Mammary microvascular endothelial cell (primary cell): ENCODE data around the genes HPS1, SEC31B and SLF2.

GRCh38 chr10:98446409-98447490 is at the start of gene HPS1:
Gene HPS1, minus strand, starts transcription at chr10:98446935.
- RAMPAGE, long total RNA, result start-site peak on the plus strand at chr10:98446637-98446704, 12 and 5 reads in 2 replicates; start-site peak on the minus strand at chr10:98446880-98446903, 407 and 75 reads in 2 replicates

DNA sequence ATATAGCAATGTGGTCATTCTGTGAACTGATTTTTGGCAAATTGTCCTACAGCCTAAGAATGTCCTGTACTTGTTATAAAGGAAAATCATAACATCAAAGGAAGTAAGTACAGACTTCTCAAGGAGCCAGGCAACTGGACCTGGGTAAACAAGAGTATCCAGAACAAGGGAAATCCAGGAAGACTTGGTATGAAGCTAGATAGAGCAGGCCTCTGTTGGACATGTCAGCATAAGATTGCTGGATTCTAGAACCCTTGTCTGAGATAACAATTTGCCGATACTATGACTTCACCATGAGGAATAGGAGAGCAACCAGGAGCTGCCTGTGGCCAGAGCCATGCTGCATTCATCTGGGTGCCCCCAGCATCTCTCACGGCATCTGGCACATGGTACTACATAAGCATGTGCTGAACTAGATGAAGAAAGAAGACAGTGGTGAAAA is 19.7 kb downstream of the GOT1 start:
- RAMPAGE, long total RNA, result no peak

DNA sequence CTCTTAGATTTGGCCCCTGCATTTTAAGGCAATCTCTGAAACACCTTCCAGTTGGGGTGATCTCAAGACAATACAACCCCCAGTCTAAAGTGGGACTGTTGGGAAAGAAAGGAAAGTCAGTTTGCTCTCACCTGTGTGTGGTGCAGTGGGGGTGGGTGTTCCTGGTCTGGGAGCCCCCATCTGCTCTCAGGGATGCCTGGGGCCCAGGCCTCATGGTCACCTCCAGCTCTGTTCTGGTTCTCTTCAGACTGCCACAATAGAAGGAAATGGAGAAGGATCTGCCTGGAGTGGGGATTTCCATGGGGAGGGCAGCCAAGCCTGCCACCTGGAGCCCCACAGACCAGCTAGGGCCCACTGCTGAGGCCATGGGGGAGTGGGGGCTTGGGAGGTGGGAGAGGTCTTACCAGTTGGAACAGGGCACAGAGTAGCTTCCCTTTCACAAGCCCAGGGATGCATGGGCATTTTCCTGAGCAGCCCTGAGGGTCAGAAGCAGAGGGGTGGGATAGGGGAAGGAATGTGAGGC is 6.5 kb upstream of the NKX2-3 start:
- RAMPAGE, long total RNA, result no peak

- RAMPAGE, long total RNA, result no peak
These were observed 934 bp downstream of the SLC25A28 start for GRCh38 chr10:99619284-99619726.

DNA sequence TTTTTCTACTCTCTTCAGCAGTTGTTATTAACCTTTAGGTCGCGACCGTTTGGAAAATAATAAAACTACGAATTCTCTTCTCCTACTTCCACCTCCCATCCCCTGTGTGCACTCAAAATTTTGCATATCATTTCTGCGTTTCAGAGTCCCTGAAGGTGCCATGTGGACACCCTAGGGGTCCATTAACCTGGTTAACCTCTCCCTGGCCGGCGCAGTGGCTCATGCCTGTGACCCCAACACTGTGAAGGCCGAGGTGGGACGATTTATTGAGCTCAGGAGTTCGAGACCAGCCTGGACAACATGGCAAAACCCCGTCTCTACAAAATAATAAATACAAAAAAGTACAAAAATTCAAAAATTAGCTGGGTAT is 1.6 kb upstream of the SLC25A28 start:
- RAMPAGE, long total RNA, result no peak

DNA sequence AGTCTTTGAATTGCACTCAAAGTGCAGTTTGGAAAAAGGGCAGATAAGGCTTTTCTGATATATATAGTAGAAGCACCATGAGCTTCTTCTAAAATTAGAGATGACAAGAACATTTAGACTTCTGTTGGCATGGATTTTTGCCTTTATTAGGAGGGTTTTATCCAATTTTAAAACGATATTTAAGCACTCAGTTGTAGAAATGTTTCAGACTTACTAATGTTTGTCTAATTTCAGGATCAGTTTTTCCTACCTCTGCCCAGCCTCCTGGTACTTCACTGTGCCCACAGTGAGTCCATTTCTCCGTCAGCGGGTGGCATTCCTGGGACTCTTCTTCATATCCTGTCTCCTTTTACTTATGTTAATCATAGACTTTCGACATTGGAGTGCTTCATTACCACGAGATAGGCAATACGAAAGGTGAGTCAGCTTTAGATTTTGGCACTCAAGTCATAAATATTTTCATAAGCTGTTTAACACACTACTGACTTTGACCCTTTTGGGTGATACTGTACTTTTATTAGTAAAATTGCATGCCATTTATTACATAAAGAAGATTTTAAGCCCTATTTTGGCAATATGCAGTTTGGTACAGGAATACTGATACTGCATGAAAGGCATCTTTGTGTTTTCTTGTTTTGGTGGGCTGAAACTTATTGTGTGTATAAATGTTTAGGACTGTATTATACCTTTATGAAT is 2.1 kb downstream of the ENTPD7 start:
- RAMPAGE, long total RNA, result no peak

- RAMPAGE, long total RNA, result no peak
These were observed 80.3 kb downstream of the DNMBP start for GRCh38 chr10:99929089-99930120.

GRCh38 chr10:100100613-100101243 is 19.1 kb upstream of the CPN1 start:
- RAMPAGE, long total RNA, result no peak

DNA sequence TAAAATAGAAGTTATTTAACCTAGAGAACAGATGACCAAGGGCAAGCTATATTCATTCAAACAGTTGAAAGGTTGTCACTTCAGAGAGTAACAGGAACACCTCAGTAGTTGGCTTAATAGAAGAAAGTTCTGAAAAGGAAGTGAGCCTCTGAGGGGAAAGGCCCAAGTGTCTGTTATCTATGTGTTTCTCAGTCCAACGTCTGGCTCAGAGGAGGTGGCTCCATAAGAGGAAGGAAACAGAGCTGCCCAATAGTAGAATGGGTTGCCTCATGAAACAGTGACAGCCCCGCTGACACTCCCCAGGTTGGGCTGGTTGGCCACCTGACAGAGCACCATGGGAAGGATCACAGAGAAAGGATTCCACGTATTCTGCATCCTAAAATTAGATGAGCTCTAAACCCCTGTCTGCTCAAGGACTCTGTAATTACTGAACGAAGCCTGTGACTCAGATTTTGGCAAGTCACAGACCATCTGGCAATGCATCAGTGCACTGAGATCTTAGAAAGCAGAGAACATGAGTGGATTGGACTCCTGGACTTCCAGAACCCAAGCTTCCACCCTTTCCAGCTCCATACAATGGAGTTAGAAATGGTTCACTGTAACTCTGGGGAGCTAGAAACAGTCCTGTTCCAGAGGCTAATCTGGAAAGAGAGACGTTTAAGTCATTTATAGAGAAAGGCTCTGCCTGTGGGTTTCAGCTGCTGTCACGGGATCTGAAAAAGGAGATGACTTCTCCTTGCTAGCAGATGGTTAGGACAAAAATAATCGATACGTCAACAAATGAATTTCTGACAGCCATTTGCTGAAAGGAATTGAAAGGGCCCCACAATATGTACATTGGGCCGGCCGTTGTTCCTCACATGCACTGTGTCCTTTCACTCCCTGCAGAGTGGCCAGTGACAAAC is 2.9 kb downstream of the PKD2L1 start:
- RAMPAGE, long total RNA, result no peak

DNA sequence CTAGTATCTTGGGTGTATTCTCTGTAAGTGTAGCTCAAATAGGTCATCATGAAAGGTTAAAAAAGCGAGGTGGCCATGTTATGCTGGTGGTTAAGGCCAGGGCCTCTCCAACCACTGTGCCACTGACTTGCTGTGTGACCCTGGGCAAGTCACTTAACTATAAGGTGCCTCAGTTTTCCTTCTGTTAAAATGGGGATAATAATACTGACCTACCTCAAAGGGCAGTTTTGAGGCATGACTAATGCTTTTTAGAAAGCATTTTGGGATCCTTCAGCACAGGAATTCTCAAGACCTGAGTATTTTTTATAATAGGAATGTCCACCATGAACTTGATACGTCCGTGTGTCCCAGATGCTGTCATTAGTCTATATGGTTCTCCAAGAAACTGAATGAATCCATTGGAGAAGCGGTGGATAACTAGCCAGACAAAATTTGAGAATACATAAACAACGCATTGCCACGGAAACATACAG is 17.2 kb downstream of the SCD start:
- RAMPAGE, long total RNA, result no peak

- RAMPAGE, long total RNA, result no peak
These were observed 25.9 kb downstream of the SCD start for GRCh38 chr10:100372948-100373409.

GRCh38 chr10:100518873-100520311 is at the start of gene SEC31B:
Gene SEC31B, minus strand, starts transcription at chr10:100519861.
- RAMPAGE, long total RNA, result no peak

- RAMPAGE, long total RNA, result no peak
These were observed 522 bp upstream of the PAX2 start for GRCh38 chr10:100744788-100745332.

- RAMPAGE, long total RNA, result no peak
These were observed 596 bp downstream of the PAX2 start for GRCh38 chr10:100745966-100746389.

GRCh38 chr10:100825924-100826419 is 80.6 kb downstream of the PAX2 start:
- RAMPAGE, long total RNA, result no peak

GRCh38 chr10:100882692-100883150 is 30.0 kb upstream of the SLF2 start:
- RAMPAGE, long total RNA, result no peak

DNA sequence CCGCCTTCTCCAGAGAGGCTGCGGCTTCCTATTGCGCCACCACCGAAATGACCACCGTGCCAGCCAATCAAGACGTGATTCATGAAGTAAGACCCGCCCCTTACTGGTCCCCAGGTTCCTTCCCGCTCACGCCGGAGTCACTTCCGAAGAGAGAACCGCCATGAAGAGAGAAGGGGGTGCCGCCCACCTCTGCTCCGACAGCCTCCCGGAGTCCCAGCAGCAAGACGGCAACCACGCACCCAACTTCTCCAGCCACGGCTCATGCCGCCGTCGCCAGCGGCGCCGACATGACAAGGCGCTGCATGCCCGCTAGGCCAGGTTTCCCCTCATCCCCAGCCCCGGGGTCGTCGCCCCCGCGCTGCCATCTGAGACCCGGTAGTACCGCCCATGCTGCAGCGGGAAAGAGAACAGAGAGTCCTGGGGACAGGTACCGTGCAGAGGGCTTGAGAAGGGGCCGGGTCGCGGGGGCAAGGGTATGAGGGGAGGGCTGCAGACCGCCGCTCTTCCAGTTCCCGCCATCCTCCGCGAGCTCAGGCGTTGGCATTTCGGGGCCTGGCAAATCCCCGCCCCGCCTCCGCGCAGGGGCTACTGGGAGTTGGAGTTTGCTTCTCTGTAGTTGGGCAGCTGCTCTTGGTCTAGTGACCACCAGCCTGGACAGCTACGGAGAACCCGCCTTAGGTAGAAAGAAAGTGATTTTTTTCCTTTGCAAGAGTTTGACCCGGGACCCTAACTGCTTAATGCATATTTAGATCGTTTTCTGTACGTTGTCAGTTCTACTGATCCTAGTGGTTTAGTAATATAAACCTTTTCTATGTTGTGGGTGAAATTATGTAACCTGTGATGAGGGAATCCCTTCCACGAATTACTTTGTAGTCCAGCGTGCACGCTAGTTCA is at the start of gene SLF2:
Gene SLF2 (plus strand): TSS at position 140 of the 894 bp plus-strand sequence.
- RAMPAGE, long total RNA, result start-site peak on the plus strand centred at position 175 of the sequence, 67 bp wide, 465 and 49 reads in 2 replicates; start-site peak on the minus strand centred at position 522 of the sequence, 30 bp wide, 13 and 5 reads in 2 replicates

- RAMPAGE, long total RNA, result no peak
These were observed 3.1 kb downstream of the MRPL43 start for GRCh38 chr10:100984154-100984691.

DNA sequence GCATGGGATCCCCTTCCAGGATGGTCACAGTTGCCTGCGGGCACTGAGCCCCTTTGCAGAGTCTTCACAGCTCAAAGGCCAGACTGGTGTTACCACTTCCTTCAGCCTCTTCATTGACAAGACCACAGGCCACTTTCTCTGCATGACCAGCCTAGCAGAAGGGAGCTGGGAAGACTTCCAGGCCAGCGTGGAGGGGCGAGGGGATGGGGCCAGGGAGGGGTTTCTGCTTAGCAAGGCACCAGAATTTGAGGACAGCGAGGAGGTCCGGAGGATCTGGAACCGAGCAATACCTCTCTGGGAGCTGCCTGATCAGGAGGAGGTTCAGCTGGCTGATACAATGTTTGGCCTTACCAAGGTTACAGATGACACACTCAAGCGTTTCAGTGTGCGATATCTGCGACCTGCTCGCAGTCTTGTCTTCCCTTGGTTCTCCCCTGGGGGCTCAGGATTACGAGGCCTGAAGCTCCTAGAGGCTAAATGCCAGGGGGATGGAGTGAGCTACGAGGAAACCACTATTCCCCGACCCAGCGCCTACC is 1.1 kb downstream of the TWNK start:
- RAMPAGE, long total RNA, result no peak

DNA sequence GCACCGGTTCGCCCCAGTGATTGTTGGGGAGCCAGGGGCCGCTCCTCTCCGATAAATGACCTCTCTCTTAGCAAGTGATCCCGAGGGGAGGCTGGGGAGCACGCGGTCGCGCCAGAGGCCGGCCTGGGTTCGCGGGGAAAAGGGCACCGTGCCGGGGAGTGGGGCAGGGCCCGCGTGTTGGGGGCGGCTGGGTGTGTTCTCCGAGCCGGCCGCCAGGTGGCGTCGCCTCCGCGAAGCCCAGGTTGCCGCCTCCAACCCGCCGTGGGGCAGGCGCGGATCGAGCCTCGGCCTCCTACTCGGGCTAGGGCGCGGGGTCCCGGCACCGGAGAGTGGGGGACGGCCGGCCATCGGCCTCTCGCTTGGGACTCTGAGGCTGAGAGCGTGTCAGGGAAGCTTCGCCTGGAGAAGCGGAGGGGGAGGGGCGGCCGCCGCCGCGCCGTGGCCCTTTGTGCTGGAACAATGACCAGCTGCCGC is 516 bp upstream of the LZTS2 start:
- RAMPAGE, long total RNA, result no peak